Ileum (tissue), 1 donor: ENCODE data around the gene ANXA6.

GRCh38 chr5:150501655-150502591 is 6.0 kb upstream of the NDST1 start:
- PRO-cap = no peak

- PRO-cap = no peak
Measured at GRCh38 chr5:150523813-150524176, 15.9 kb downstream of the NDST1 start.

DNA sequence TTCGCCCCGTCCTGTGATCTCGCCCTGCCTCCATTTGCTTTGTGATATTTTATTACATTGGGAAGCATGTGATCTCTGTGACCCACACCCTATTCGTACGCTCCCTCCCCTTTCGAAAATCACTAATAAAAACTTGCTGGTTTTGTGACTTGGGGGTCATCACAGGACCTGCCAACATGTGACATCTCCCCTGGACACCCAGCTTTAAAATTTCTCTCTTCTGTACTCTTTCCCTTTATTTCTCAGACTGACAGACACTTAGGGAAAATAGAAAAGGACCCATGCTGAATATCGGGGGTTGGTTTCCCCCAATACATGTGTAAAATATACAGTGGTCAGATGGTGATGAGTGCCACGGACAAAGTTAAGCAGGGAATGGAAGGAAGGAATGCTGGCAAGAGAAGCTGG is 29.7 kb downstream of the NDST1 start:
- PRO-cap = no peak

- PRO-cap = no peak
Measured at GRCh38 chr5:150567404-150567765, 59.5 kb downstream of the NDST1 start.

- PRO-cap = unidirectional peak, minus-strand start at chr5:150580393
Measured at GRCh38 chr5:150580315-150580603, 60.2 kb upstream of the SYNPO start.

DNA sequence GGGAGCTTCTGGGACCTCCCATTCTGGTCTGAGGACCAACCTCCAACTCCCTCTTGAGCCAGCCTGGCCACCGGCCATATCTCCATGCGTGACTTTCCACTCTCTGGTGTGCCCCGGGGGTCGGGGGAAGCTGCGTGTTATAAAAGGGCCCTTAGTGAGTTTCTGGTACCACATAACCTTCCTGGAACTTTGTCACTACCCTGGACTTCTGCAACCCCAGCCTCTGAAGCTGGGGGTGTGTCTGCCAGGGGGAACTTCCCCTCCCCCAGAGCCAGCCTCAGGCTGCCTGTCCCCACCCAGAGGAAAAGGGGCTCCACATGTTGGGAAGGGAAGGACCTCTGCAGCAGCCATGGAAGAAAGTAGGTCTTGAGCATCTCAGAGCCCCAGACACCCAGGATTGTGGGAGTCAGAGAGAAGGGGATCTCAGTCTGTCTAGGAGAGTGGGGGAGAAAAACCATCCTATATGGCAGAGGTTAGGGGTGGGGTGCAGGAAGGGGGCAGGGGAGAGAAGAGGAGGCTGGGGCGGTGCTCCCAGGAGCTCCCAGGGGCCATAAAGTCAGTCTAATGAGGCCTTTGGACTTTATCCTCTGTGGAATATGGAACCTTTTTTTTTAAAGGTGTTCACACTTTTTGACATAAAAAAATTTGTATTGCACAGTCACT is 52.2 kb upstream of the SYNPO start:
- PRO-cap = unidirectional peak, minus-strand start at position 435 of the sequence

DNA sequence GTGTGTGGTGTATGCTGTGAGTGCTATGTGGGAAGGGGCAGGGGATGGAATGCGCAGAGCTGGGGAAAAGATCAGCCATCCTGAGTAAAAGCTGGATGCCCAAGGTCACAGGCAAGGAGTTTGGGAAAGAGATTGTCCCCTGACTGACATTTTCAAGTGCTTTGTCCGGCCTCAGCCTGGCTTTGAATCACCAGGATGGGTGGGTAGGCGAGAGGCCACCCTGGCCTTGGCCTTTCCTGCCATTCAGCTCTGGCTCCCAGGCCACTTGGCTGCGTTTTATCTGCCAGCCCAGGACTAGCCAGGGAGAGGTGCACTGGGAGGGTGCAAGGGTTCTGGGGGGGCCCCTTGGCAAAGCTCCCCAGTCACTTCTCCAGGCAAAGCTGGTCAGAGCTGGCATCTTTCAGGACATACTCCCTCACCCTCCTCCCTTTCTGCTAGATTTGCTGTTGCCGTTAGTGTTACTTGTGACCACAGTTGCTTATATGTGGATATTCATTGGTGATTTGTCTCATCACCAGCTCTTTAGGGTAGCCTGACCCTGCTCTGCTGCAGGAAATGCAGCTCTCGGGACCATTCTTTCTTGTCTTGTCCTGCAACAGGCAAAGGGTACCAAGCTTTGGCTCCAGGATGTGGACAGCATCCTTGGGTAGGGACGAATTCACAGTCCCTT is 37.3 kb upstream of the SYNPO start:
- PRO-cap = no peak

DNA sequence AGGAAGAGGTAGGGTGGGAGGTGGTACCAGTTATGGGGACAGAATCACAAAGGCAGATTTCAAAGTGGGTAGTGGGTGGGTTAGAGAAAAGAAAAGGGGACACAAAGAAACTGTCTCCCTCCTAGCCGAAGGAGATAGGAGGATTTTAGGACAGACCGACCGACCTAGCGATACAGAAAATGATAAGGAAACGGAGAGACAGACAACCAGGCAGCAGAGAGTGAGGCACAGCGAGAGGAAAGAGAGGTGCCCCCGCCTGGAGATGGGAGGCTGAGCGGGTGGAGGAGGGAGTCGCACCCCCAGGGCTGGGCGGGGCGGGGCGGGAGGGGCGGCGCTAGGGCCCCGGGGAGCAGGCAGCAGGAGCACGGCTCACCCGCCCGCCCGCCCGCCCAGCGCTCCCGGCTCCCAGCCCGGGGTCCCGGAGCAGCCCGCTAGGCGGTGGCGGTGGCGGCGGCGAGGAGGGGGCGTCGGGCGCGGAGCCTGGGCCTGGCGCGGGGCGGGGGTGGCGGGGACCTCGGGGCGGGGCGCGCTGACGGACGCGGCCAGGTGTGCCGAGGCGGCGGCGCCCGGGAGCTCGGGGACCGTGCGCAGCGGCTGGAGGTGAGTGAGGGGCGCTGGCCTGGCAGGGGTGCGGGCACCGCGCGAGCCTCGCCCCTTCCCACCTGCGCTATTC is 16.0 kb upstream of the SYNPO start:
- PRO-cap = bidirectional peak, plus-strand start at position 337 of the sequence, minus-strand start at position 243 of the sequence

- PRO-cap = no peak
Measured at GRCh38 chr5:150630189-150630807, 10.2 kb upstream of the SYNPO start.

GRCh38 chr5:150734507-150734912 is 24.3 kb downstream of the DCTN4 start:
- PRO-cap = no peak

GRCh38 chr5:150879534-150879733 is 25.3 kb downstream of the ZNF300 start:
- PRO-cap = no peak

DNA sequence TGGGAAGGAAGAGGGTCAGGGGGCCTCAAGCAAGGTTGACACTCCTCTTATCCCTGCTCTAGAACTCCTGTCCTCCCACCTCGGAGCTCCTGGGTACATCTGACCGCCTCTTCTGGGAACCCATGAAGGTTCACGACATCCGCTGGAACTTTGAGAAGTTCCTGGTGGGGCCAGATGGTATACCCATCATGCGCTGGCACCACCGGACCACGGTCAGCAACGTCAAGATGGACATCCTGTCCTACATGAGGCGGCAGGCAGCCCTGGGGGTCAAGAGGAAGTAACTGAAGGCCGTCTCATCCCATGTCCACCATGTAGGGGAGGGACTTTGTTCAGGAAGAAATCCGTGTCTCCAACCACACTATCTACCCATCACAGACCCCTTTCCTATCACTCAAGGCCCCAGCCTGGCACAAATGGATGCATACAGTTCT is 7.5 kb downstream of the GPX3 start:
- PRO-cap = no peak

GRCh38 chr5:151030099-151030254 is 9.6 kb downstream of the GPX3 start:
- PRO-cap = no peak

- PRO-cap = no peak
Measured at GRCh38 chr5:151030255-151030949, 10.0 kb downstream of the GPX3 start.

DNA sequence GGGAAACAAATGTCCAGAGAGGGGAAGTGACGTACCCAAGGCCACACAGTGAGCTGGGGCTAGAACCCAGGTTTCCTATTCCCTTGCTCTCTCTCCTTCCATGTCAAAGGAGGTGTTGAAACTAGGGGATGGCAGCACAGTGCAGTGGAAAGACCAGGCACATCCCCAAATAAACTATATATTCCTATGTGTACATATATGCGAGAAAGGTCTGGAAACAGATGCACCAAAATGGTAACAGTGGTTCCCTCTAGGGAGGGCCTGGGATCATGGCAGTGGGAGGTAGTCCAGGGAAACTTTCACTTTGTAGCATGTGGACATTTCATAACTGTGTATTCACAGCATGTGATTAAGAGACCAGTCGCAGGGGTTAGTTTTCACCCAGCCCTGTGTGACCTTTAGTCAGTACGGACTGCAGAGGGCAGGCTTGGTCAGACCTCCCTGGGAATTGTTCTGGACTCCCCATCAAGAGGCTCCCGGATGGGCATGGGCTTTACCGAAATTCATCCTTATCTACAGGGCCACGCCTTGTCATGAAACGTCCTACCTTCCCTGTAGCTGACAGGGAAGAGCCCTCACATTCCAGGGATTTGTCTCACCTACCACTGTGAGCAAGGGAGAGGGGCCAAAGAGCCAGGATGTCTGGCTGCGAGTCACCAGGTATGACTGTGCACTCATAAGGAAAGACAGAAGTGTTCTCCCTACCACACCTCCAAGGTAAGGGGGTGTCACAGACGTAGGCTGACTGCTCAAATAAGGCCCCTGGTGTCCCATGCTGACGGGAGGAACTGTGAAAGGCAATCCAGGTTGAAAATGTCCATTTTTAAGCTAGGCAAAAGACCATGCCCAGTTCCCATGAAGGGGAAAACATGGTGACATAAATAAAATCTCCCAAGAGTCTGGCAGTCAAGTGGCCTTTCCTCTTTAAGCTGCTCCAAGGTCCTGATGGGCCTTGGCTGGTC is 19.9 kb downstream of the GPX3 start:
- PRO-cap = no peak

DNA sequence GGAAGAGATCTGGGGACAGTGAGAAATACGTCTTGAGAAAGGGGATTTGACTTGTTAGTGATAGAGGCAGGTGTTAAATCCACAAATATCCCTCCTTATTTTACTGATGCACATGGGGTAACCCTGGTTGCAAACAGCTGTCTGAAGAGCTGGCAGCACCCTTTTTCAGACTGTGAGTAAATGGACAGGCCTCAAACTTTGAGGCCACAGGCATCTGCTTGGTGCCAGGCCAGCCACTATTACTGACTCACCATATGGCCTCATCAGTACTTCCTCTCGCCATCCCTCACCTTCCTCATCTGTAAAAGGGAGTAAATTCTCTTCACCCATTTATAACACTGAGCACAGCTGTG is 11.9 kb upstream of the TNIP1 start:
- PRO-cap = no peak

GRCh38 chr5:151106830-151107638 is 26.2 kb upstream of the TNIP1 start:
- PRO-cap = no peak

GRCh38 chr5:151125337-151125941 is 32.1 kb downstream of the ANXA6 start:
- PRO-cap = no peak

GRCh38 chr5:151157409-151158050 is at the start of gene ANXA6:
ANXA6 (minus strand) TSS chr5:151157779.
- PRO-cap = bidirectional peak, plus-strand start at chr5:151157917, minus-strand start at chr5:151157744

- PRO-cap = no peak
Measured at GRCh38 chr5:151240924-151241252, 12.1 kb upstream of the GM2A start.